Parietal lobe (tissue), 2 donors: ENCODE measurements around a stretch of chr2.

DNA sequence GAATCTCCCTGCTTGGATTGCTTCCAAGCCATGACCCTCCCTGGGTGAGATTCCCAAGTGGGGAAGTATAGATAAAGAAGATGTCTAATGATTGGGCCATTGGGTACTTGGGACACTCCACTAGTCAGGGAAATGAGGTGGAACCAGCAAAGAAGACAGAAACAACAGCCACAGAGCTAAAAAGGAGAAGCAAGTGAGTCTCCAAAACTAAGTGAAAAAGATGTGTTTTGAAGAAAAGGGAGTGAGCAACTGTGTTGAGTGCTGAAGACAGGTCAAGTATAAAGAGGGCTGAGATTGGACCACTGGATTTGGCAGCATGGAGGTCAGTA, 61.2 kb upstream of the FOXN2 start:
- RAMPAGE, long total RNA: no peak

GRCh38 chr2:48397727-48398223, 42.8 kb upstream of the PPP1R21 start:
- RAMPAGE, long total RNA: no peak

DNA sequence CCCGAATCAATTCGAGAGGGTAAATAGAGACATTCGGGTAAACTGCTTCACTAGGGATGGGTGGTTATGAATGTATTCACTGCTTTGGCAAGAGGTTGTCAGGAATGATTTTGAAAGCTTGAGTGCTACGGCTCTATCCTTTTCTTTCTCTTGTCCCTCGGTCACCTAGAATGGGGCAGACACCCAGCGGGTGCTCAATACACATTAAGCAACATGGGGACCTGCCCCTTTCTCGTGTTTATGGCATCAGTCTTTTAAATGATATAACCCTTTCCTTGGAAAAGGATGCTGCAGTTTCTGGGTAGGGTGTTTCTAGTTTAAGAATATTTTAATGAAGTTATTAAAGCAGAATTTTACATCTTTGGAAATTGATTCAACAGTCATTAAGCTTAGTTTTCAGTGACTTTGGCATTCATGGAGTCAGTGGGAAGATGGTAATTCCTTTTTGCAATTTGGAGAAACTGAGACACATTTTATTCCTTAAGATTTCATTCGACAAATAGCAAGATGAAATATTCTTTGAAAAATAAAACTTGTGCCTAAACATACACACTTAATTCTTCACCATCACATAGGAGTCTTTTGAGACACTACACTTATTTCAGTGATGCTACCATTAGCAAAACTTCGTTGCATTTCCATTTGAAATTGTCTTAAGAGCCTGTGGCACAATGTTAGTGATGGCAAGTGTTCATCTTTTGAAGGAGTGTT, 1.0 kb downstream of the PPP1R21 start:
- RAMPAGE, long total RNA: no peak

GRCh38 chr2:48462261-48463197, 22.0 kb downstream of the PPP1R21 start:
- RAMPAGE, long total RNA: no peak

- RAMPAGE, long total RNA: no peak
Observed at GRCh38 chr2:51779677-51780245, 747.8 kb upstream of the NRXN1 start.

- RAMPAGE, long total RNA: no peak
Observed at GRCh38 chr2:54000603-54000984, 29.7 kb downstream of the ACYP2 start.

DNA sequence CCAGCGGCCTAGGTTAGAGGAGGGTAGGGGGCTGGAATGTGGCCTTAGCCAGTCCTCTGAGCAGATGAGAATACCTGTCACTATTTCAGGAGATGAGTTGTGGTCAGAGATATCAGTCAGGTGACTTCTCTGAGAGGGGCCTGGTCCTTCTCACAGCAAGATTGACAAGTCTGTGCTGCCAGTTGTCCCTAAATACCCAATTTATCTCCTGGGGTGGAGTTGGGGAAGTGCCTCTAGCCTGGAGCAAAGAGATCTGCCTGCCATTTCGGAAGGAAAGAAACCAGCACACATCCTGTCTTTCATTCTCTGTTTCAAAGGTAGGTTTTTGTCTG, 13.5 kb downstream of the SPTBN1 start:
- RAMPAGE, long total RNA: no peak

DNA sequence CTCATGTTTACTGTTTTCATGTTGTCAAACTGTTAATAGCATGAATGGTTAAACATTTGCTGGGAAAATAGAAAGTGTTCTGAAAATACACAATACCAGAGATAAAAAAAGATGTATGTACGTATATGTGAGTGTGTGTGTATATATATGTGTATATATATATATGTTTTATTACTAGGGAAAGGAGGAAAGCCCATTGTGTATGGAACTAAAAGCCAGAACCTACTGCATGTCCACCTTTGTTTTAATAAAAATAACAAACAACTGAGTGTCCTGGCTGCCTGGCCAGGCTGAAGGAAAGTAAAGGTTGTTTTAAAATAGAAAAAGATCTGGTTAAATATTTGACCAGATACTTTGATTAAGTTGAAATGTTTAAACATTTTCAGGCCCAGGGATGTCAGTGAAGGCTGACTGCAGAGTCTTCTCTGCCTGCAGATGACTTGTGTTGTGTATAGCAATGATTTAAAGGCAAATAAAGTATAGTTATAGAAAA, 22.7 kb downstream of the SPTBN1 start:
- RAMPAGE, long total RNA: no peak

- RAMPAGE, long total RNA: no peak
Observed at GRCh38 chr2:54500691-54501297, 44.7 kb downstream of the SPTBN1 start.

DNA sequence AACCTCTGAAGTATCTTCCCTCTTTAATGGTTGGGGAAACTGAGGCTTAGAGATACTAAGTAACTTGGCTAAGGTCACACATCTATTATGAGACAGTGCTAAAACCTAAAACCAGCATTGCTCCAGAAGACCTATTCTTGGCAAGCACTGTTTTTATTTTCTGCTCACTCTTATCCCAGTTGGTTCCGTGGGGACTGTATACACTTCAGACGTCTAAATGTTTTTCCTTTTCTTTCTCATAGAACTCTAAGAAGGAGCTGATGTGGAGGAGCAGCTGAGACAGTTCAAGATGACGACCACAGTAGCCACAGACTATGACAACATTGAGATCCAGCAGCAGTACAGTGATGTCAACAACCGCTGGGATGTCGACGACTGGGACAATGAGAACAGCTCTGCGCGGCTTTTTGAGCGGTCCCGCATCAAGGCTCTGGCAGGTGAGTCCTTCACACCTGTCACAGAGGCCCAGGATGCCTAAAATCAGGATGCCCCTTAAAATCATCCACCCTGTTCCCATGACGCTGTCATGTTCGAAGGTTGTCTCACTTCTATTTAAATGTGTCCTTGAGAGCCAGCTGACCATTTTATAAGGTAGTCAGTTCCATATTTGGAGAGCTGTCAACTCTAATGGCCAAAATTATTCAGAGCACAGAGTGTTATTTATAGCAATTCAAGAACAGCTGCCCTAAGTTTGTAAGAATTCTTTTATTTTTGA, 70.2 kb downstream of the SPTBN1 start:
- RAMPAGE, long total RNA: no peak

DNA sequence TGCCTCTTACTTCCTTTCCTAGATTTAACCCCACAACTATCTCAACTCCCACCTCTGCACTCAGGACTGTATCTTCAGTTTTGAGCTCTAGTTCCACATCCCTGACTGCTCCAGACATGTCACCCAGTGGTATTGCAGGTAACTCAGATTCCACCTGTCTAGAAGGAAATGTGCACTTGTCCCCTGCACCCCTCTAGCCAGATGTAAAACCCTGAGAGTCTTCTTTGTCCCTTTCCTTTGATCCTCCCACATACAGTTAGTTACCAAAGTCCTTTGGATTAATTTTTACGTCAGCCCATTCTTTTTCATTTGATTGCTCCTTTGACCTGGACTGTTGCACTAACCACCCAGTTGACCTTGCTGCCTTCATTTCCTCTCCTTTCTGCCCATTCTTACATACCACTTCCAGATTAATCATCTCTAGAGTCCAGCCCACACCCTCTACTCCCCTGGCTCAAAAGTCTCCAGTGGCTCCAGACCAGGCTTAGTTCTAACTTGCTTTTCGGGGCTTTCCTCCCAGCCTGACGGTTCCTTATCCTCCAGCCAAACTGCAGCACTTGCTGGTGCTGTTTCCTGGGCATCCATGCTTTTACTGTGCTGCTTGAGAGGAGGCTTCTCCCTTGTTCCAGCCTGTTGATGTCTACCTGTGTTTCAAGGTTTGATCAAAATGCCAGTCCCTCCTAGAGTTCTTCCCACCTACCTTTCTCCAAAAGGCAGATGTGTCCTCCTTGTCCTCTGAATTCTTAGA, 99.2 kb downstream of the SPTBN1 start:
- RAMPAGE, long total RNA: no peak

- RAMPAGE, long total RNA: no peak
Observed at GRCh38 chr2:54557395-54557527, 101.1 kb downstream of the SPTBN1 start.

DNA sequence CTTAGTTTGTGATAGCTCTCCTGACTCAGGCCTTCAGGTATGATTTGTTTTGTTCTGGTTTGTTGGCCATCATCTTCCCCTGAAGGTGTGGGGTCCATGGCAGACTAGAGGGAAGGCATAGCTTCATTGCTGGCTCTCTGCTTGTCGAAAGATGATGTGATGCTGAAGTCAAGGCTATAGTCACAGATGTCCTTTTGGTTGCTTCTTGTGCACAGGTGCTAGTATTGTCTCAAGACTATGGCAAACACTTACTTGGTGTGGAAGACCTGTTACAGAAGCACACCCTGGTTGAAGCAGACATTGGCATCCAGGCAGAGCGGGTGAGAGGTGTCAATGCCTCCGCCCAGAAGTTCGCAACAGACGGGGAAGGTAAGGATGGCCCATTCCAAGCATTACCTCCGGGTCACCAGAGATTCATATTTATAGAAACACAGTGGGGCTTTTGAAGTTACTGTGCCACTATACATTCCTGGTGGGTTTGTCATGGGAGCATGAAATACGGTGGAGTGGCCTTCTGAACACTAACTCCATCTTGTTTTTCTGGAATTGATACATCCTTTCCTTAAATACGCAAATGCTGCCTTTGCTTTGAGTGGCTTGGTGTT, 95.5 kb upstream of the EML6 start:
- RAMPAGE, long total RNA: no peak

GRCh38 chr2:54657560-54658065, 65.8 kb upstream of the EML6 start:
- RAMPAGE, long total RNA: no peak

- RAMPAGE, long total RNA: no peak
Observed at GRCh38 chr2:54669820-54670208, 53.6 kb upstream of the EML6 start.

GRCh38 chr2:54708351-54709031, 15.0 kb upstream of the EML6 start:
- RAMPAGE, long total RNA: no peak

DNA sequence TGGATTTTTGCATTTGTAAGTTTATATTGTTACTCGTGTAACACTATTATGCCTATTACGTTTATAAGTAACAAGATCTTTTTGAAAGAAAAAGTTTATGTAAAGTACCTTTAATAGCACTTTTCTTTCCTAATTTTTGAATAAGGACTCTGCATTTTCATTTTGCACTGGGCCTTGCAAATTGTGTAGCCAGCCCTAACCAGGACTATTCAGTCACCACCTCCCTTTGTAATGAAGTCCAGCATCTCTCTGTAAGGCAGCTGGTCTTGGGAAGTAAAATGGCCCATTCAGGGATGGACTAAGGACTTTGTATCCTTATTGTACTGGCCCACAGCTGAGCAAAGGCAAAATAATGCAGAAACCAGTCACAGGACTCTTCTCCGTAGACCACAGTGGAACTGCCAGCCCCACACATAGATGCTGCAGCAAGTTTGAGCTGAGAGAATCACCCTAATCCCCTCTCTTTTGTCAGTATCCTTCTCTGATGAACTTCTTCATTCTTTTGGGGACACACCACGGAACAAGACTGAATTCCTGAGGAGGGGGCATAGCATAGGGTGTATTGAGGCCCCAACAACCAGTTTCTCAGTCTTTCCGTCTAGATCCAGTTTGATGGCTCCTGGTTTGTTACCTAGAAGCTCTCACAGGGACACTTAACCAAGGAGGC, 73.6 kb upstream of the RTN4 start:
- RAMPAGE, long total RNA: no peak

- RAMPAGE, long total RNA: no peak
Observed at GRCh38 chr2:55163616-55164527, 68.2 kb downstream of the CLHC1 start.

GRCh38 chr2:55268191-55269094, 588 bp downstream of the MTIF2 start:
- RAMPAGE, long total RNA: no peak

DNA sequence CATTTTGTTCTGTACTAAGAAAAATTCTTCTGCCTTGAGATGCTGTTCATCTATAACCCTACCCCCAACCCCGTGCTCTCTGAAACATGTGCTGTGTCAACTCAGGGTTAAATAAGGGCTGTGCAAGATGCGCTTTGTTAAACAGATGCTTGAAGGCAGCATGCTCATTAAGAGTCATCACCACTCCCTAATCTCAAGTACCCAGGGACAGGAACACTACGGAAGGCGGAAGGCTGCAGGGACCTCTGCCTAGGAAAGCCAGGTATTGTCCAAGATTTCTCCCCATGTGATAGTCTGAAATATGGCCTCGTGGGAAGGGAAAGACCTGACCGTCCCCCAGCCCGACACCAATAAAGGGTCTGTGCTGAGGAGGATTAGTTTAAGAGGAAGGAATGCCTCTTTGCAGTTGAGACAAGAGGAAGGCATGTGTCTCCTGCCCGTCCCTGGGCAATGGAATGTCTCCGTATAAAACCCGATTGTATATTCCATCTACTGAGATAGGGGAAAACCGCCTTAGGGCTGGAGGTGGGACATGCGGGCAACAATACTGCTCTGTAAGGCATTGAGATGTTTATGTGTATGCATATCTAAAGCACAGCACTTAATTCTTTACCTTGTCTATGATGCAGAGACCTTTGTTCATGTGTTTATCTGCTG, 10.4 kb upstream of the MTIF2 start:
- RAMPAGE, long total RNA: no peak